Brain (tissue), 1 donor: ENCODE results near the genes CENPH and CARTPT.

- RRBS = no CpG with 5 or more reads among the region's 4 CpGs
Measured at GRCh38 chr5:69181911-69182222, 7.5 kb upstream of the CENPH start.

GRCh38 chr5:69188700-69189982 lies at the start of gene CENPH:
Gene CENPH (plus strand): TSS chr5:69189583.
- RRBS = 1% methylated on average over 17 of the region's 62 CpGs

DNA sequence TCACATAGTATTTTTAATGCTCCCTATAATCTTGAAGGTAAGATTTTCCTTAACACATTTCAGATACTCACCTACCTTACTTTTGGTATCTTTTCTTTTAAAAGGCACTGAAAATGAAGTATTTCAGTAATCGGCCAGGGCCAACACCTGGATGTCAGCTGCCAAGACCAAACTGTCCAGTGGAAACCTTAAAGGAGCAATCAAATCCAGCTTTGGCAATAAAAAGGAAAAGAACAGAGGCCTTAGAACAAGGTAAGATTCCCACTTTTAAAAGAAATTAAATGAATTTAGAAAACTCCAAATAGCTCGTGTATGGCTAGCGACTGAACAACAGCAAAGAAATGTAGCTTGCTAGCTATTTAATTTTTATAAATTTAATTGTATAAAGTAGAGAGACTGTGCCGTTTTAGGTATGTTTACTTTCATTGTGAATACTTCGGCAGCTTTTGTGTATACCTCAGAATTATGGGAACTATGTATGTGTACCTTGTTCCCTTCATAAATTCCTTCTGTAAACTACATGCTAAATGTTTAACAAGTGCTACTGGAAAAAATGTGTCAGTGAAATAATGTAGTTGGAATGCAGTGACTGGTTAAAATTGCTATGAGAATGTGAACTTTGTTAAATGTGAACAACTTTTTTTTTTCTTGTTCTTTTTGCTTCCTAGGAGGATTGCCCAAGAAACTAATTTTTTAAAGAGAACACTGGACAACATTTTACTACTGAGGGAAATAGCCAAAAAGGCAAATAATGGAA lies 41.9 kb downstream of the CDK7 start:
- RRBS = no CpG with 5 or more reads among the region's 5 CpGs

- RRBS = no CpG with 5 or more reads among the region's 4 CpGs
Measured at GRCh38 chr5:69361860-69362573, 7.3 kb downstream of the AK6 start.

DNA sequence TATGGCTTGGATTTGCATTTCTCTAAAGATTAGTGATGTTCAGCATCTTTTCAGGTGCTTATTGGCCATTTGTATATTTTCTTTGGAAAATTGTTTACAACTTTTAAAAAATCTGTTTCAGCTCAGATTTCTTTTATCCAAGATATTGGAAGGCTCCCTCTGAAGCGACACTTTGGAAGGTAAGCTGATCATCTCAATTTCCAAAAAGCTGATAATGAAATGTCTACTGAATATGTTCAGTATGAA lies 4.6 kb upstream of the MARVELD2 start:
- RRBS = no CpG with 5 or more reads among the region's 1 CpG

DNA sequence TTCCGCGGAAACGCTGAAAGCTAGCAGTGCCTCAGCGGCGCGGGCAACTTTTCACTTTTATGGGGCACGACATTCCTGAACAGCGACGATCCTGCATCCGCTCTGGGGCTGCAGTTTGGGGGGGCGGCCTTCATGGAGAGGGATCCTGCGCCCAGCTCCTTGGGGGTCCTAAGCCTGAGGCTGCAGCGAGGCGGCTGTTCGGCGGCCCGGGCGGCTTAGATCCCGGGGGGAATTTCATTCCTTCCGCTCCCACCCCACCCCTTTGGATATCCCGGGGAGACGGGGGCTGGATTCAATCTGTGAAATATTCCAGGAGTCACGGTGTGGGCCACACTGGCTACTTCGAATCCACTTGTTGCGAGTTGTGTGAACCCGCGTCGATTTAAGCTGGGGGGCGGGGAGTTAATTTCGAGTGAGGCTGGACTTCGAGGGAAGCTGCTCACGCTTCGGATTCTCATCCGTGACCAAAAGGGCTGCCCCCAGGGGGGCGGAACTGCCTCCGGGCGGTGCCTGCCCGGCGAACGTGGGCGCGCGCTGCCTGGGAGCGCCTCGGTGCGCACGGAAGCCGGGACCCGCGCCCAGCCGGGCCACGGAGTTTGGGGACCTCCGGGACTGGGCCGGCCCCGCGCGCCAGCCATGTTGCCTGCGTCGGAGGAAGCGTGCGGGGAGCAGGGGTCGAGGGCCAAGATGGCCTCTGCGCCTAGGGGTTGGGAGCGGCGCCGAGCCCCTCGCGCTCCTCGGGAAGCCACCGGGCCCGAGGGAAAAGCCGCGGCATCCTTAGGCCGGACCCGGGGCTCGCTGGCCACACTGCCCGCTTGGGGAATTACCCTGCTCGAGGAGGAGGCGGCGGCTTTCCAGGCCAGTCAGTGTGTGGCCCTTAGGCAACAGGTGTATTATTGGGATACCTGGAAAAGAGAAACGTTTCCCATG lies 823 bp downstream of the OCLN start:
- RRBS = 2% methylated on average over 13 of the region's 81 CpGs

DNA sequence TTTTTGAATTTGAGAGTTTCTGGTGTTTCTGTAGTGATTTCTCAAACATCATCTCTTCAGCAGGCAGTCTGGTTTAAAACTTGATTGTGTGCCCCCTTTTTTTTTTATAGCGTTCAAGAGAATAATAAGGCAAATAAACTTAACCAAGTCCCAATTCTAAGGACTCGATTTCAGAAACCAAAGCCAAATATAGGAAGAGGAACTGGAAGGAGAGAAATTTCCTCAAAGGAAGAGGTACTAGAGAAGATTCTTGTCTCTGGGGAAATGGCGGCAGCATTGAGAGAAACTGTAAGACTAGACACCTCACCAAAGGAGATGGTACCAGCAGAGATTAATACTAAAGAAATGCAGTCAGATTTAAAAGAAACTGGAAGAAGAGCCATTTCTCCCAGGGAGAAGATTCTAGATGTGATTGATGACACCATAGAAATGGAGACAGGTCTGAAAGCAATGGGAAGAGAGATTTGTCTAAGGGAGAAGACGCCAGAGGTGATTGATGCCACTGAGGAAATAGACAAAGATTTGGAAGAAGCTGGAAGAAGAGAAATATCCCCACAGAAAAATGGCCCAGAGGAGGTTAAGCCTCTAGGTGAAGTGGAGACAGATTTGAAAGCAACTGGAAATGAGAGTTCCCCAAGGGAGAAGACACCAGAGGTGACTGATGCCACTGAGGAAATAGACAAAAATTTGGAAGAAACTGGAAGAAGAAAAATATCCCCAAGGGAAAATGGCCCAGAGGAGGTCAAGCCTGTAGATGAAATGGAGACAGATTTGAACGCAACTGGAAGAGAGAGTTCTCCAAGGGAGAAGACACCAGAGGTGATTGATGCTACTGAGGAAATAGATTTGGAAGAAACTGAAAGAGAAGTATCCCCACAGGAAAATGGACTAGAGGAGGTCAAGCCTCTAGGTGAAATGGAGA lies 54.2 kb downstream of the BDP1 start:
- RRBS = no CpG with 5 or more reads among the region's 5 CpGs

DNA sequence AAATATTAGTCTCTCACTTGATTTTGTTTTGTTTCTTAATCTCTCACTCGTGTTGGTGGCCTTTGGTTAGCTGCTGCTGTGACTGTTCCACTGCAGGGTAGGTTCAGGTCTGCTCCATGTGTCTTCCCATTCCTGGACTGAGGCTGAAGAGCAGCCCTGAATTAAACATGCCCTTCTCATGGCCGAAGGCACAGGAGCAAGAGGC lies 2.1 kb downstream of the MCCC2 start:
- RRBS = no CpG with 5 or more reads among the region's 2 CpGs

- RRBS = no CpG with 5 or more reads among the region's 7 CpGs
Measured at GRCh38 chr5:71694079-71694560, 25.0 kb upstream of the CARTPT start.

DNA sequence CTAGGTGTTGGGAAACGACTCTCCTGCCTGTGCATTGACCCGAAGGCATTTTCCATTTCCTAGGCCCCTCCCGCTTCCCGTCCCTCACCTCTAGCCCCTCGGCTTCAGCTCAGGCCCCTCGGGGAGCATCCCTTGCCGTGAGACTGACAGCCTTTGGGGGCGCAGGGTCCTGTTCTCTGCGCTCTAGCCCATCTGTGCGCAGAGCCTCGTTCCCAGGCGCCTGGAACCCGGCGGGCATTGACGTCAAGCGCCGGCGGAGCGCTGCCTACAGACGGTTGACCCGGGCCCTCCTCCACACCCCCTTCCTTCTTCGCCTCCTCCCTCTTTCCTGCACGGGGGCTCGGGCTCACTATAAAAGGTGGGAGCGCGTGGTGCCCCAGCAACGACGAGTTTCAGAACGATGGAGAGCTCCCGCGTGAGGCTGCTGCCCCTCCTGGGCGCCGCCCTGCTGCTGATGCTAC lies at the start of gene CARTPT:
Gene CARTPT, plus strand, starts transcription at position 382 of the 461 bp plus-strand sequence.
- RRBS = no CpG with 5 or more reads among the region's 33 CpGs

GRCh38 chr5:72178921-72180164 lies 72.1 kb downstream of the MAP1B start:
- RRBS = 15% methylated on average over 3 of the region's 38 CpGs

GRCh38 chr5:72193409-72194697 lies 86.6 kb downstream of the MAP1B start:
- RRBS = no CpG with 5 or more reads among the region's 12 CpGs

DNA sequence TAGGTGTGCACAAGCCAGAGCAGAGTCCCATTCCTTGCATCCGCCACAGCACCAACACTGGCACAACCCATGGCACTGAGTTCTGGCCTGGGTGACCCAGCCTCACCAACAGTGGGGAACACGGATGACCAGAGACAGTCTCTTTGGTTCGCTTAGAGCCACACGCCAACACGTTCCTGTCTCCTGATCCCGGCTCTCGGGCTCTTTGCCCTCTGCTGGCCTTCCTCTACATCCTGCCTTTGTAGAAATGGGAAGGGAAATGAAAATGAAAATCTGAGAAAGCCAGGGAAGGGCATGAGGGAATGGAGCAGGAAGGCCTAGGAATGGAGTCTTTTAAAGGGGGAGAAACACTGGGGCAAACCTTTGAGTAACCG lies 1.6 kb upstream of the ZNF366 start:
- RRBS = no CpG with 5 or more reads among the region's 8 CpGs

- RRBS = 2% methylated on average over 38 of the region's 81 CpGs
Measured at GRCh38 chr5:72848305-72849114, 32.0 kb downstream of the TNPO1 start.

GRCh38 chr5:72951723-72952557 lies 3.9 kb upstream of the FCHO2 start:
- RRBS = no CpG with 5 or more reads among the region's 7 CpGs

DNA sequence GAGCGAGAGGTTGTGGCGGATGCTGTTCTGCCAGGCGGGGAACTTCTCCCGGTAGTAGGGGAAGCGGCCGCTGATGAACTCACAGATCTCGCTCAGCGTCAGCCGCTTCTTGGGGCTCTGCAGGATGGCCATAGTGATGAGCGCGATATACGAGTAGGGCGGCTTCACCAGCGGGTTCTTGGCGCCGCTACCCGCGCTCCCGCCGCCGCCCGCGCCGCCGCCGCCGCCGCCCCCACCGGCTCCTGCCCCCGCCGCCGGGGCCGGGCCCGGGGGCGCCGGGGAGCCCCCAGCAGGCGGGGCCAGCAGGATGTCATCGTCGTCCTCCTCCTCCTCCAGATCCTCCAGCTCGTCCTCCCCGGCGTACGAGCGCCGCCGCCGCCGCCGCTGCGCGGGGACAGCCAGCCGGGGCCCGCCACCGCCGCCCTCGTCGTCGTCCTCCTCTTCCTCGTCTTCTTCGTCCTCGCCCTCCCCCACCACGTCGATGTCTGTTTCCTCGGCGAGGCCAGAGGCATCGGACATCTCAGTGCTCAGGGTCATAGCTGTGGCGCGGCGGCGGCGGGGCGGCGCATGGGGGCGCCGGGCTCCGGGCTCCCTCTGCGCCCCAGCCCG lies 647 bp downstream of the FOXD1 start:
- RRBS = 4% methylated on average over 15 of the region's 78 CpGs

- RRBS = no CpG with 5 or more reads among the region's 10 CpGs
Measured at GRCh38 chr5:73449018-73449232, 348 bp upstream of the FOXD1 start.

DNA sequence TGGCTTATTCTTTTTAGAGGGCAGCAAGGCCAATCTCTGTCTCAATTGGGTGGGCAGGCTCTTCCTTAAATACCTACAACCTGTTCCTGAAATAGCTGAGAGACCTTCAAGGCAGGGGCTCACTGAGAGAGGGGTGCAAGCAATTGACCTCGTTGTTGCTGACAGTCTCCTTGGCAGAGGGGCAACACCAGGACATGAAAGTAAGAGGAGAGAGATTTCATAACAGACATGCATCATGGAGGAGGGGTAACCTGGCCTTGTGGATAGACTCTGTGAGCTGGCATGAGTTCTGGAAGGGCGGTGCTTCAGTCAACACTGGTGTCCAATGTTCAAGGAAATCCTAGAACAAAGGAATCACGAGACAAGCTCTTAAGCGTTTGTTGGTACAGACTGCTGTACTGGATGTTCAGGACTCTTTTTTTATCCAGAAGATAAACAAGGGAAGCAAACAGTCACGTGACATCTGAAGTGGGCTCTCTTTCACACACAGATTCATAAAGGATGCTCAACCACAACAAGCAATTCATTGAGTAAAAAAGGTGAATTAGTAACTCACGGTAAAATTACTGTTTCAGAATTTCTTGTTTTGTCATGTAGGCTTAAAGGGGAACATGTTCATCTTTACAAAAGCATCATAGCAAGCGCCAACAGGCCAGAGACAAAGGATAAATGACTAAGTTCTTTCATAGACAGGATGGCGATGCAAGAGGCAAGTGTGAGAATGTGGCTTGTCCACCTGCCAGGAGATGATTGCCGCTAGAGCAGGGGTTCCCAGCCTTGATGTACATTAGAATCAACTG lies 20.8 kb downstream of the ANKRA2 start:
- RRBS = no CpG with 5 or more reads among the region's 9 CpGs

- RRBS = no CpG with 5 or more reads among the region's 7 CpGs
Measured at GRCh38 chr5:74201333-74201785, 439.2 kb downstream of the ENC1 start.

DNA sequence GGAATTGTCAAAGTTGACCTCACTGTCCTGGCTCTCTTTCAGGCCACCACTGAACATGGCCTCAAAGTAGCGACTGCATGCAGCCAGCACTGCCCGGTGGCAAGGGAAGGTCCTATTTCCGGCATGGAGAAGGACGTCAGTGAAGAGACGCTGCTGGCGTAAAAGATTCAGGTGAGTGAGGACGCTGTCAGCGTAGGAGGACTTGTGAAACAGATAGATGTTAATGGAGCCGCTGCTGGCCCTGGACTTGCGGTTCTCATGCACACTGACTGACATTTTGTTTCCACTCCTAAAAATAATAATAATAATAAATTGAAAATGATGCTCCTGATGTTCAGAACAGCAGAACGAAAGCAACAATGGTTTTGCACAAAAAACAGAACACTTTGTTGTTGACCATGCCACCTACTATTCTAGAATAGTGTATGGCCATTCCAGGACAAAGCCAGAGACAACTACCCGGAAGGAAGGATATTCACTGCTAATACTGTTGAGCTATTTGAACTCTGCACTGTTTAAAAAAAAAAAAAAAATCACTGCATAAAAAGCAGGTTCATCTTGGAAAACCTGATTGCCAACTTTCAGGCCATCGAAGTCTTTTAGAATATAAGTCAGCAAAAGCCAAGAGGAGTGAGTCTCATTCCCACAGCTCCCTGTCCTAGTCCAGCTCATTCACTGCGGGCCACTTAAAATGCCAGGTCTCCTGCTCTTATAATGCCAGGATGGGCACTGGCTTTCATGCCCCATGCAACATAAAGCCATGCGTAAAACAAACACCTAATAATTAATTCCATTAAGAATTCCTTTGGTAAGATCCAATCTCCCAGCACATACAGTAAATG lies 4.1 kb downstream of the ENC1 start:
- RRBS = no CpG with 5 or more reads among the region's 15 CpGs